Pulmonary artery (tissue), 1 donor: ENCODE data around the gene SECISBP2.

DNA sequence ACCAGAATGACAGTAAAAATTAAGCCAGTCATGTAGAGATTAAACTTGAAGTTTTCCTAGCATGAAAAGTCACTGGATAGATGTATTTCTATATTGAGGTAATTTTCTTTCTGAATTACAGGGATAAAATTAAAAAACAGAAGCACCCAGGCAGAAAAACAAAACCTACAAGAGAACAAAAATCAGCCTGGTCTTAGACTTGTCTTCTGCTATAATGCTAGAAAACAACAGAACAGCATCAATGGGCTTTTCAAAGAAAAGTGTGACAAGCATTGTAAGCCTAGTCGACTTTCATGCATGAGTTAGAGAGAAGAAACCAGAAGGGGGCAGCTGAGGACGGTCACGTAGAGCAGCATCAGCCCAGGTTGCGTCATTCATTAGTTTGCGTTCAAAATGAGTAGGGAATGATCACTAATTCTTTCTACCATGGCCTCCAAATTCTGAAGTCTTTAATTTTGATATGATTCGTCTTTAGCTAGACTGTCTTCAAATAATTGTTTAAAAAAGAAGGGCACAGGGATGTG, 4.6 kb upstream of the ISCA1 start:
- PRO-cap = no peak

DNA sequence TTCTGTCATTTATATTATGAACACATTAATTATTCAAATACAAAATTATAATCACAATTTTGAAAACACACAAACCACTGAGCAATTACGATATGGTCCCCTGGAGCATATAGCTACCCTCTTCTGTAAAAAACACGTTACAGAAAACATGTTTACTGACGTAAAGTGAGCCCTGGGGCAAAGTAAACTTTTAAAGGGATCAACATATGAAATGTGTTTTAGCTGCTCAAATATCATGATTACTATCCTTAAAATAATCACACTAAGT, 2.0 kb downstream of the TUT7 start:
- PRO-cap = no peak

- PRO-cap = no peak
These were observed 230.1 kb upstream of the TUT7 start for GRCh38 chr9:86584416-86584697.

DNA sequence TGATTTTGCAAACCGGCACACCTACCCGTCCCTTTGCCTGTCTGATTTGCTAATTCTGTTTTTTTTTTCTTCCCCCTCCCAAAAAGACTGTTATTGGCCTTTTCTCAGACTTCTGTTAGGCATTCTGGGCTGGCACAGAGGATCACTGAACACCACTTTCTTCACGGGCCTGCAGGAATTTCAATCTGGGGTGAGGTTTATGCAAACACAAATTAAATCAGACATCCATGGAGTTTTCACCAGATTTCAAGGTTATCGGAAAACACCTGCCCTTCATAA, 139.3 kb downstream of the GAS1 start:
- PRO-cap = no peak

DNA sequence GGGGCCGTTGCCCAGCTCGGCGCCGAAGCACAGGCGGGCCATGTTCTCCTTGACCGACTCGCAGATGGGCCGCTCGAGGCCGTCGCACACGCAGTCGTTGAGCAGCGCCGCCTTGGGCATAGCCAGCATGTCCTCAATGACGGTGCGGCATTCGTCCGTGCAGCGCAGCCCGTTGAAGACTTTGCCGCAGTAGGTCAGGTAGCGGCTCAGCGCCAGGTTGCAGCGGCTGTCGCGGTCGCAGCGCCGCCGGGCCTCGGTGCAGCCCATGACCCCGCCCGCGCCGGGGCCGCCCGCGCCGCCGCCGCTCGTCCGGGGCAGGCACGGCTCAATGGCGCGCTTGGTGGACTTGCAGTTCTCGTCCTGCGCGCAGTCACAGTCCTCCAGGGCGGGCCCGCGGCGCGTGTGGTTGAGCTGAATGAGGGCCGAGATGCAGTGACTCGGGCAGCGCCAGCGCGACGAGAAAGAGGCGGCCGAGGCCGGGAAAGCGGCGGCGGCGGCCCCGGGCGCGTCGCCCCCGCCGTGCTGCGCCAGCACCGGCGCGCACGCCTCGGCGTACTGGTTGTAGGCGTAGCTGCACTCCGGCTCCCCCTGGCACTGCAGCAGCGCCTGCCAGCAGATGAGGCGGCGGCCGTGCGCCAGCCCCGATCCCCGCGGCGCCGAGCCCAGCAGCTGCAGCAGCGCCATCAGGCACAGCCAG, 1.1 kb downstream of the GAS1 start:
- PRO-cap = bidirectional peak, plus-strand start at position 351 of the sequence, minus-strand start at position 301 of the sequence; unidirectional peak, minus-strand start at position 524 of the sequence; bidirectional peak, plus-strand start at position 615 of the sequence, minus-strand start at position 524 of the sequence

DNA sequence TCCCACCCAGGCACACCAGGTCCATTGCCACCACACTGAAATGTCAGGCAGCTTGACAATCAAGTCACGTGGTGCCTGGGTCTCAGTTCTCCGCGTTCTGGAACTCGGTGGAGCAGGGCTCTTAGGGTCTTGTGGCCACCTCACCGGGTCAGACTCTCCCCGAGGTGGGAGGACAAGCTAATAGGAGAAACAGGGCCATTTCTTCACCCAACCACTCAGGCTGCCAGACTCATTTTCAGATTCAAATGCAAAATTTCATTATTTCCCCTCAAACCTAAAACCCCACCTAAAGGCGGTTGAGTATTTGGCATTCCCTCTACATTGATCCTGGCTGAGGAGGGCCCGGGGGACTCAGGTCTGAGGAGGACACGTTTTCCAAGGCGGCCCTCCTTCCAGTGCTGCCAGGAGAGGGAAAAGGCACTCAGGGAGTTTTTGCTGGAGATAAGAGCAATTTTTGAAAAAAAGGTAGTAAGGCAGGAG, 200.6 kb upstream of the GAS1 start:
- PRO-cap = no peak

DNA sequence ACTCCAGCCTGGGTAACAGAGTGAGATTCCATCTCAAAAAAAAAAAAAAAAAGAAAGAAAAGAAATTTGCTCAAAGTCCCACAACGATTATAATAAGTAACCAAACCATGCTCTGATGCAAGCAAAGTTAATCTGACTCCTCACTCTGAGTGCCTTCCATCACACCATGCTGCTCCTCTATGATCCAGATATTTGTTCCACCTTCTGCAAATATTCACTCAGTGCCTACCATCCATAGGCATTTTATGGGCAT, 93.3 kb upstream of the DAPK1 start:
- PRO-cap = no peak

DNA sequence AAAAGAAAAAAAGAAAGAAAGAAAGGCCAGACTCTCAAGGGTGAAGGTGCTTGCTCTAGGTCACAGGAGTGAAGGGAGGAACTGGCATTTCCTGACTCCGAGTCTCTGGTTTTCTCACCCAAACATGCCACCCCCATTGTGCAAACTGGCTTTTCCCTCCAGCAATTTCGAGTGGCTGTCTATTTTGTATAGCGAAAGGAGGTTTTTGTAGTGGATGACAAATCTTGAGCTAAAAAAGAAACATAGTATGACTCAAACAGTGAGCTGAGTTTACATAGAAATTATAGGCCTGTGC, 33.7 kb upstream of the DAPK1 start:
- PRO-cap = no peak

GRCh38 chr9:87729228-87729795, 3.4 kb downstream of the CTSL start:
- PRO-cap = no peak

DNA sequence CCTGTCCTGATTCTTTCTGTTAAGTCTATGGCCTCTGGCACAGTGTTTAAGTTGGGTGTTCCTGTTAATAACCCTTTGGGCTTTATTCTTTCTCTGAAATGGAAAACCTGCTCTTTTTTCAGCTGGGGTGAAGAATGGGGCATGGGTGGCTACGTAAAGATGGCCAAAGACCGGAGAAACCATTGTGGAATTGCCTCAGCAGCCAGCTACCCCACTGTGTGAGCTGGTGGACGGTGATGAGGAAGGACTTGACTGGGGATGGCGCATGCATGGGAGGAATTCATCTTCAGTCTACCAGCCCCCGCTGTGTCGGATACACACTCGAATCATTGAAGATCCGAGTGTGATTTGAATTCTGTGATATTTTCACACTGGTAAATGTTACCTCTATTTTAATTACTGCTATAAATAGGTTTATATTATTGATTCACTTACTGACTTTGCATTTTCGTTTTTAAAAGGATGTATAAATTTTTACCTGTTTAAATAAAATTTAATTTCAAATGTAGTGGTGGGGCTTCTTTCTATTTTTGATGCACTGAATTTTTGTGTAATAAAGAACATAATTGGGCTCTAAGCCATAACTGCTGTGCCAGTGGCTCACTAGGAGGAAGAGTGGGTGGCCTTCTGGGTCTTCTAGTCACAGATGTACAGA, 5.1 kb downstream of the CTSL start:
- PRO-cap = no peak

DNA sequence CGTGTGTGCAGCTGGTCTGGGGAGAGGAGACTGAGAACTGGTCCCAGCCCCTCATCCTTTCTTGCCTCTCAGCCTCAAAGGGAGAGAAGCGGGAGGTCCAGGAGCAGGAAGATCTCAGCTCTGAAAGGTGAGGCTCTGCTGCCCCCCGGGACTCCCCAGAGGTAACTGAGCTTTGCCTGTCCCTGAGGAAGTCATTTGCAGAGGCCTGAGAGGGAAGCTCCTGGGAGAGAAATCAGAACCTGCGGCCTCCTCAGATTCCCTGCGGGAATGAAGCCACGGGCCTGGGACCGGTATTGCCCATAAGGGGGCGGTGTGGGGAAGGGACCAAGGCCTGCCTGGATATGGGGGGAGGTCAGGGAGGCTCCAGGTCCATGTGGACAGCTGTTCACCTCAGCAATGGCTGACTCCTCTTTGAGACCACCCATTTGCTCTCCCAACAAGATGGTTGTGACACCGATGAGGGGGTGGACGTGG, 1.3 kb downstream of the SPATA31E1 start:
- PRO-cap = no peak

- PRO-cap = no peak
These were observed 48.0 kb downstream of the SPATA31C2 start for GRCh38 chr9:88090338-88090610.

- PRO-cap = no peak
These were observed 60.0 kb upstream of the SPATA31C2 start for GRCh38 chr9:88198166-88198874.

GRCh38 chr9:88533715-88534886, 877 bp upstream of the NXNL2 start:
- PRO-cap = bidirectional peak, plus-strand start at chr9:88534345, minus-strand start at chr9:88534159; unidirectional peak, minus-strand start at chr9:88534540

DNA sequence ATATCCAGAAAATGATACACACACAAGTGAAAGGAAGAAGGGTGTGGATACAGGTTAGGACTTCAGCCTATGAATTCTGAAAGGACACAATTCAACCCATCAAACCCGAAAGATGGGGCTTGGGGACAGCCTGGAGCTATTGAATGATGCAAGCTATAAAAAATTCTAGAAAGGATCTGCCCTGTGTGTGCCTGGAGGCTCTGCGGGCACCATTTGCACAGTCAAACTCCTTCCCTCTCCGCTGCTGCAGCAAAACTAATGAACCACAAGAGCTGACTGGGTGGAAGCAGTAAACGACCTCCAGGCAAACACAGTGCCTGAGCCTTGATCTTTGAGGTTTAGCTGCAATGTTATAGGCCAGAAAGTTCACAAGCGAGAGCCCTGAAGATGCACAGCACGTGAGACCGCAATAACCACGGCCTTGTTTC, 69.3 kb upstream of the S1PR3 start:
- PRO-cap = no peak

DNA sequence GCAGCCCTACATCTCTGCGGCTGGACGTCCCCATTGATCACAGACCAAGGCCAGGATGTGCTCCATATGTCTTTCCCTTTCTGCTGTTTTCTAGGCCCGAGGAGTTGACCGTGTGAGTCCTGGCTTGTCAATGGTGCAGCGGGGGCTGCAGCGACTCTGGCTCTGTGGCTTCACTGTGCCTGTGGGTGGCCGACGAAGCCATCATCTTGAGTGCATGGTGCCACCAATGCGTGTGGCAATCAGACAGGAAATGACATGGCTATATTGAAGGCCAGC, 67.8 kb upstream of the S1PR3 start:
- PRO-cap = no peak

DNA sequence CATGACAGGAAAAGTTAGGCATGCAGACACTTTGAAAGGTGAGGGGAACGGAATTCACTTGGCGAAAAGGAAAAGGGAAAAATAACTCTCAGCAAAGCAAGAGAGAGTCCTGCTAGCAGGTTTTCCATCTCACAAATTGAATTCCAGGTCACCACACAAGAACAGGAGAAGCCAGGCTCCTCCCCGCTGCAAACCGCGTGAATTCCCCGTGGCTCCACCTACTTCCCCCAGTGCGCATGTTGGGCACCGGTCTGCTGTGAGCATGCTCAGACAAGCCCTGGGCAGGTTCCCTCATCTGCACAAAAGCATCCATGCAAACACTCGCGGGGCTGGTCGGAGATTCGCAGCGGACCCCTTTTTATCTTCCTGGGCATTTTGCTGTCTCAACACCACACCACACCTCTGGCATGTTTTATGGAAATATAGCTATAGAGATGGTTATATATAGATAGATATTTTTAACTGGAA, 58.5 kb upstream of the S1PR3 start:
- PRO-cap = no peak

DNA sequence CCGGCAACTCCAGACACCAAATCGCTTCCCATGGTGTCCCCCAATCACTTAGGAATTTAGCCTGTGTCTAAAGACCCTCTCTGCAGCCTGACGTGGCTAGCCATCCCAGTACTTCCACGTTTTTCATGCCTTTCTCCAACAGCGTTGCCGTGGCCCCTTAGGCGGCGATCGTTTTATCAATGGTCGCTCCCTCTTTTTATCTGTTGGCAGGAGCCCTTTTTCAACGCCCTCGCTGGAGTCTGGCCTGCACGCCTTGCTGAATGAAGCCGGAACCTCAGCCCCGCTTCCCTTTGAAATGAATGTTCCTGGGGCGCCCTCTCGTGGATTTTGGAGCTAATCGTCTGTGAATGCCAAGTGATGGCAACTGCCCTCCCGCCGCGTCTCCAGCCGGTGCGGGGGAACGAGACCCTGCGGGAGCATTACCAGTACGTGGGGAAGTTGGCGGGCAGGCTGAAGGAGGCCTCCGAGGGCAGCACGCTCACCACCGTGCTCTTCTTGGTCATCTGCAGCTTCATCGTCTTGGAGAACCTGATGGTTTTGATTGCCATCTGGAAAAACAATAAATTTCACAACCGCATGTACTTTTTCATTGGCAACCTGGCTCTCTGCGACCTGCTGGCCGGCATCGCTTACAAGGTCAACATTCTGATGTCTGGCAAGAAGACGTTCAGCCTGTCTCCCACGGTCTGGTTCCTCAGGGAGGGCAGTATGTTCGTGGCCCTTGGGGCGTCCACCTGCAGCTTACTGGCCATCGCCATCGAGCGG, 9.8 kb downstream of the S1PR3 start:
- PRO-cap = no peak

DNA sequence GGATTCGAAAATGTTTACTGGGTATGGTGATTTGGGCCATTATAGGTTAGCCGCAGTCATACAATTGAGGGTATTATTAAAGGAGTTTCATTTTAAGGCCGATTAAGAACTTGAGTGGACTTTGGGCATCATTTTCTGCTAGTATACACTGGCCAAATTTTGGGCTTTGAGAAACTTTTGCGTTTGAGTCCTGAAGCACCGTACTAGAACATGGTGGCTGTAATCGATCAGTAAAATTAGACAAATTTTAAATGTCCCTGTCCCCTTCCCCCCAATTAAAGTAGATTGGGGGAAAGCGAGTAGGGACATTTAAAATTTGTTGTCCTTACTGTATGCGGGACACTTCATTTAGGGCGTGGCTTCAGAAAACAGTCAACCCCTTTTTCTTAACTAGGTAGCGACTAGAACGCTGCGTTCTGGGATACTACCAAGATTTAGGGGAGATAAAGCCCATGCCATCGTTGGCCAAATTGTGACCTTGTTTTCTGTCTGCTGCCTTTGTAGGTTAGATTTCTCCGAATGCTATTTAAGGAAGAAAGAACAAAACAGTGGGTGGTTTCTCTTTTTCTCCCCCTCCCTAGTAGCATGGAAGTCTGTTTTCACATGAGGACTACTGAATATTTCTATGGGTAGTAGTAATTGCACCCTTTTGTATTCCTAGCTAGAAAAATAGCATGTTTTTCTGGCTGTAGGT, 1.1 kb downstream of the CKS2 start:
- PRO-cap = no peak

GRCh38 chr9:89318313-89319193, at the start of gene SECISBP2:
TSS of gene SECISBP2 (plus strand) at chr9:89318500.
- PRO-cap = bidirectional peak, plus-strand start at chr9:89318502, minus-strand start at chr9:89318427; bidirectional peak, plus-strand start at chr9:89318891, minus-strand start at chr9:89318668